ENCODE data around the gene RAB5A.

DNA sequence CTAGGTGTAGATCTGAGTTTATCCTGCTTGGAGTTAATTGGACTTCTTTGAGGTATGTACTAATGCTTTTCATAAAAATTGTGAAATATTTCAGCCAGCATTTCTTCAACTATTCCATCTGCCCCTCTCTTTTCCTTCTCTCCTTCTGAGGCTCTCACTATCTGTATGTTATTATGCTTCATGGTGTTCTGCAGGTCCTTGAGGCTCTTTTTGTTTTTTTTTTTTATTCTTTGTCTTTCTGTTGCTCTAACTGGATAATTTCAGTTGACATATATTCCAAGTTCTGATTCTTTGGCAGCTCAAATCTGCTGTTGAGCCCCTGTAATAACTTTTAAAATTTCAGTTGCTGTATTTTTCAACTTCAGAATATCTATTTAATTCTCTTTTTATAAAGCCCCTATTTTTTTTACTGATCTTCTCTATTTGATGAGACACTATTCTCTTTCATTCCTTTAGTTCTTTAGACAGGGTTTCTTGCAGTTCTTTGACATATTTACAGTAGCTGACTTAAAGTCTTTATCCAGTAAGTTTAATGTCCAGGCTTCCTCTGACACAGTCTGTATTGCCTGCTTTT, 334.2 kb downstream of the PLCL2 start:
- PRO-cap, result no peak
- CAGE, long polyA plus RNA, result no peak

- PRO-cap, result no peak
- CAGE, long polyA plus RNA, result no peak
Measured at GRCh38 chr3:17486024-17486909, 256.2 kb downstream of the TBC1D5 start.

- PRO-cap, result no peak
- CAGE, long polyA plus RNA, result no peak
Measured at GRCh38 chr3:17501485-17502755, 240.5 kb downstream of the TBC1D5 start.

DNA sequence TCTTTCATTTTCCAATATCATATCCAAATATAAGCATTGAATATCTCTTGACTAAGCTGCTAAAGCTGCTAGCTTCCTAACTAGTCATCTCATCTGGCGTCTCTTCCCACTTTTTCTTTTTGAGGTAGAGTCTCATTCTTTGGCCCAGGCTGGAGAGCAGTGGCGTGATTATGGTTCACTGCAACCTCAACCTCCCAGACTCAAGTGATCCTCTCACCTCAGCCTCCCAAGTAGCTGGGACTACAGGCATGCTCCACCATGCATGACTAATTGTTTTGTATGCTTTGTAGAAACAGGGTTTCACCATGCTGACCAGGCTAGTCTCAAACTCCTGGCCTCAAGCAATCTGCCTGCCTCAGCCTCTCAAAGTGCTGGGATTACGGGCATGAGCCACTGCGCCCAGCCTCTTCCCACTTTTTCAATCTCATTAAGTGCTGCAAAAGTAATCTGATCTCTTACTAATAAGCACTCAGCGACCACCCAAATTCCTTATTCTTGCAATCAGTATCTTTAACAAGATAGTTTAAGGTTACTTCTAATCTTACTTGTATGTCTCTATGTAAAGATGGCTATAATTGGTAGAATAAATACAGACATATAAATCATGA, 132.2 kb downstream of the TBC1D5 start:
- PRO-cap, result no peak
- CAGE, long polyA plus RNA, result no peak

GRCh38 chr3:17733074-17733429, 9.4 kb downstream of the TBC1D5 start:
- PRO-cap, result no peak
- CAGE, long polyA plus RNA, result no peak

- PRO-cap, result unidirectional peak, plus-strand start at chr3:18424472; bidirectional peak, plus-strand start at chr3:18424696, minus-strand start at chr3:18424539
- CAGE, long polyA plus RNA, result no peak
Measured at GRCh38 chr3:18424397-18424793, 744 bp downstream of the SATB1 start.

DNA sequence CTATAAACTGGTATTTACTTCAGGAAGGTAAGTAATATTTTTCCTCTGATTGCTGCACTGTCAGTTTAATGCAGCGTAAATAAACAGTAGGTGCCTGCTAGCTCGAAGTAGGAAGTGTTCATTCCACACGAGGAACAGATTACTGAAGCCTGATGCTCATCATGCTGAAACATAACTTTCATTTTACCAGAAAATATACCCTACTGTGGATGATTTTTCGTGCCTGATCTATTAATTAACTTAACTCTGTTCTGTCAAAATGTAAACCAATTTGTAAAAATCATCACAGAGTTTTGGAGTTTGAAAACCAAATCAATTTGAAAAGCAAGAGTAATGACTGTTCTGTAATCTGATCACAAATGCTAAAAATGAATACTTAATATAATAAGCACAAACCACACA, 15.4 kb upstream of the SATB1 start:
- PRO-cap, result no peak
- CAGE, long polyA plus RNA, result no peak

- PRO-cap, result no peak
- CAGE, long polyA plus RNA, result no peak
Measured at GRCh38 chr3:18442915-18443281, 17.8 kb upstream of the SATB1 start.

GRCh38 chr3:18446011-18446406, 20.9 kb upstream of the SATB1 start:
- PRO-cap, result no peak
- CAGE, long polyA plus RNA, result no peak

GRCh38 chr3:18693559-18694074, 268.5 kb upstream of the SATB1 start:
- PRO-cap, result no peak
- CAGE, long polyA plus RNA, result no peak

DNA sequence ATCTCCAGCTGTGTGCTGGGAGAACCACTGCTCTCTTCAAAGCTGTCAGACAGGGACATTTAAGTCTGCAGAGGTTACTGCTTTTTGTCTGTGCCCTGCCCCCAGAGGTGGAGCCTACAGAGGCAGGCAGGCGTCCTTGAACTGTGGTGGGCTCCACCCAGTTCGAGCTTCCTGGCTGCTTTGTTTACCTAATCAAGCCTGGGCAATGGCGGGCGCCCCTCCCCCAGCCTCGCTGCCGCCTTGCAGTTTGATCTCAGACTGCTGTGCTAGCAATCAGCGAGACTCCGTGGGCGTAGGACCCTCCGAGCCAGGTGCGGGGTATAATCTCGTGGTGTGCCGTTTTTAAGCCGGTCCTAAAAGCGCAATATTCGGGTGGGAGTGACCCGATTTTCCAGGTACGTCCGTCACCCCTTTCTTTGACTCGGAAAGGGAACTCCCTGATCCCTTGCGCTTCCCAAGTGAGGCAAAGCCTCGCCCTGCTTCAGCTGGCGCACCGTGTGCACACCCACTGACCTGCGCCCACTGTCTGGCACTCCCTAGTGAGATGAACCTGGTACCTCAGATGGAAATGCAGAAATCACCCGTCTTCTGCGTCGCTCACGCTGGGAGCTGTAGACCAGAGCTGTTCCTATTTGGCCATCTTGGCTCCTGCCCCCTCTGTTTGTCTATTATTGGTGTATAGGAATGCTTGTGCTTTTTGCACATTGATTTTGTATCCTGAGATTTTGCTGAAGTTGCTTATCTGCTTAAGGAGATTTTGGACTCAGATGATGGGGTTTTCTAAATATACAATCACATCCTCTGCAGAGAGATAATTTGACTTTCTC, 45.4 kb upstream of the KCNH8 start:
- PRO-cap, result no peak
- CAGE, long polyA plus RNA, result no peak

- PRO-cap, result no peak
- CAGE, long polyA plus RNA, result no peak
Measured at GRCh38 chr3:19342453-19342867, 194.2 kb downstream of the KCNH8 start.

DNA sequence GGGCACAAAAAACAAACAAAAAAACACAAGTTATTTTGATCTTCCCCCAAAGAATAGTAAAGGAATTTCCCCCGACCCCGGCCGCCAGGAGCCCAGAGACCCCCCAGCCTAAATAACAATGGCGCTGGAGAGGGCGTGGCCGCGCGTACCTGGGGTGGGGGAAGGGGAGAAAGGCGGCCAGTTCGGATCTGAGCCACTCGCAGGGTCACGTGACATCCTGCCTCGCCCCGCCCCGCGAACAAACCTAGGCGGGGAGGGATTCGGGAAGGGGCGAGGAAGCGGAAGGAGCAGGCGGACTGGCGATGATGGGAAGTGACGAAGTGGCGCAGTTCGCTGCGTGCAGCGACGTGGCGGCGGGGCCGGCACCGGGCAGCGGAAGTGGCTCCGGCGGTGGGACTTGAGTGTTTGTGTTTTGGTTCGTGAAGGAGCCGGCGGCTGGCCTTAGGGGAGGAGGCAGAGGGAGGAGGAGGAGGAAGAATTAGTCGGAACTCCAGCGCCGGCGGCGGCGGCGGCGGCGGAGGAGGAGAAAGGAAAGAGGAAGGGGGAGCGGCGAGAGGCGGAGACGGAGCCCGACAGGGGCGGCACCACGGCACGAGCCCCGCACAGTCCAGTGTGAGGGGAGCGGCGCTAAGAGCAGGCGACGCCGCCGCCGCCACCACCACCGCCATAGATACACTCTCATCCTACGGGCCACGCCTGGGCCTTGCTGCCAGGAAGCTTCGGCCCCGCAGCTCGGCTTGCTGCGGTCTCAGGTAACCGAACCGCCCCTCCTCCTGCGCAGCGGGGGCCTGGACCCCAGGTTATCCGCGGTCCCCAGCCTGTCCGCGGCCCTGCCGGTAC, at the start of gene RAB5A:
Gene RAB5A (plus strand): TSS at position 328 of the 840 bp plus-strand sequence.
- PRO-cap, result bidirectional peak, plus-strand start at position 603 of the sequence, minus-strand start at position 120 of the sequence
- CAGE, long polyA plus RNA, result no peak

- PRO-cap, result no peak
- CAGE, long polyA plus RNA, result no peak
Measured at GRCh38 chr3:20038498-20039496, 1.4 kb upstream of the KAT2B start.

- PRO-cap, result no peak
- CAGE, long polyA plus RNA, result no peak
Measured at GRCh38 chr3:20115146-20115396, 70.9 kb downstream of the SGO1 start.

DNA sequence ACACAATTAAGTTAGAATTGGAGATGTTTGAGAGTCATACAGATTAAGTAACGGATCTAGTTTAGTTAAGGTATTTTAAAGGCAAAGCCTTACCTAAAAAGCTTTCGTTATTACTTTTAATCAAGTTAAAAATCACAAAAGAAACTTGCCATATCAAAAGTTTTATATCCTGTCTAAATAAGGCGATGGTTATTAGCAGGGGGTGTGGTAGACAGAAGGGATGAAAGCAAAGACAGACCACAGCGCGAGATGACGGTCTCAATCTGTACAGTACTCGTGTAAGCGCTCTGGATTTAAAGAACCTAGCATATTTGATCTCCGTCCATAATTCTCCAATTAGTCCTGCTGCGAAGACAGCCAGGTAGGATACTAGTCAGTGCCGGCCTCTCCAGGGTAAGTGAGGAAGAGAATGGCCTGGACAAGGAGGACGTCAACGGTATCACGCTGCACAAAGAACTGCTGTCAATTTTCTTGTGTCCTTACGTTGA, 743 bp downstream of the SGO1 start:
- PRO-cap, result no peak
- CAGE, long polyA plus RNA, result no peak

- PRO-cap, result no peak
- CAGE, long polyA plus RNA, result no peak
Measured at GRCh38 chr3:22615525-22615817, 587.7 kb upstream of the UBE2E2 start.

- PRO-cap, result no peak
- CAGE, long polyA plus RNA, result no peak
Measured at GRCh38 chr3:23226284-23227121, 23.4 kb downstream of the UBE2E2 start.

- PRO-cap, result no peak
- CAGE, long polyA plus RNA, result no peak
Measured at GRCh38 chr3:23804167-23804686, 1.5 kb upstream of the UBE2E1 start.

- PRO-cap, result no peak
- CAGE, long polyA plus RNA, result no peak
Measured at GRCh38 chr3:23826272-23826837, 20.6 kb downstream of the UBE2E1 start.

Data from B cell (primary cell).